Omental fat pad (tissue), 4 donors: ENCODE measurements around a stretch of chr18.

GRCh38 chr18:3277639-3278314 is 15.8 kb downstream of the MYL12B start:
- PRO-cap = no peak
- RAMPAGE, long total RNA, 4 experiments = no peak in any of the 4 experiments

GRCh38 chr18:3296800-3297787 is 35.2 kb downstream of the MYL12B start:
- PRO-cap = no peak
- RAMPAGE, long total RNA, 4 experiments = no peak in any of the 4 experiments

DNA sequence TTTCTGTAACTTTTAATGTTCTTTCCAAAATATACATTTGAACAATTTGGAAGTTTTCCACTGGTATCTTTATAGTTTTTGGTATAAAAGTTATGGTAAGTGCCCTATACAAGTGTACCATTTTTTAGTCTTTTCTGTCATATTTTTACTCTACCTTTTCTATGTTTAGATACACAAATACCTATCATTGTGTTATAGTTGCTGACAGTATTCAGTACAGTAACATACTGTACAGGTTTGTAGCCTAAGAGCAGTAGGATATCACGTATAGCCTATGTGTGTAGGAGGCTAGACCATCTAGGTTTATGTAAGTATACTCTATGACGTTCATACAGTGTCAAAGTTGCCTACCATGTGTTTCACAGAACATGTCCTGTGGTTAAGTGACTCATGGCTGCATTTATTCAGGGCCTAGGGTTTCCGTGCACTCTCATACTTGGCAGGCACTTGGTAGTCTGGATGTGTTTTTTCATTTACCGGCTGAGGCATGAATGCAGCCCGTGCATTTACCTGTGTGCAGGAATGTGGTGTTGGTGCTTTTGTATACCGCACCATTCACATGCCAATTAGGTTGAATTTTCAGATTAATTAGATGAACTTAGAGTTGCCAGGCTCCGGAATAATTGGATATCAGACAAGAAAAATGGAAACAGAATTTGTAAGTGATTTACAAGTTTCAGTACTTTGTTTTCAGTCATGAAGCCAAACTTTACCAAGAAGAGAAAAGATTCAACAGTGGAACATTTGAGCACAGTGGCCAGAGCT is 43.4 kb downstream of the MYL12B start:
- PRO-cap = no peak
- RAMPAGE, long total RNA, 4 experiments = no peak in any of the 4 experiments

GRCh38 chr18:3389047-3389313 is 61.0 kb upstream of the TGIF1 start:
- PRO-cap = no peak
- RAMPAGE, long total RNA, 4 experiments = no peak in any of the 4 experiments

DNA sequence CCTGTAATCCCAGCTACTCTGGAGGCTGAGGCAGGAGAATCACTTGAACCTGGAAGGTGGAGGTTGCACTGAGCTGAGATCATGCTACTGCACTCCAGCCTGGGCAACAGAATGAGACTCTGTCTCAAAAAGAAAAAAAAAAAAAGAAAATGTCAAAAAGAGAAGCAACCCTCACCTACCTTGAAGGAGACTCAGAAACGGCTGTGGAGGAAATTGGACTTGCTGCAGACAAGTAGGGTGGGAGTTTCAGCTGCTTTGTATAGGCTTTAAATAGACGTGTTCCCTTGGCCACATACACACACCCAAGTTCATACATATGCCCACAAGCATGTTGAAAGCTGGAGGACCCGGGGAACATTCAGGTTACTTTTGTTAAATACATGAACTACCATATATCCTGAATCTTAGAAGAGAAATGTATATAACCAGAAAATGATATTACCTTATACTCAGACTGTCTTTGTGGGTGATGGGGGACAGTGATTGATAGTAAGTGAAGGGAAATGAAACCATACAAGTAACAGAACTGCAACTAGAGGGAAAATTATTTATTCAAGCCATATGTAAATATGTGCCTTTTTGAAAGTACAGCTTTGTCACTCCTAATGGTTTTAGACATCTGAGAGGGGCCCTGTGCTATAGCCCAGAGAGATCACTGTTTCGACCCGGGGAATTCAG is 48.3 kb upstream of the TGIF1 start:
- PRO-cap = no peak
- RAMPAGE, long total RNA, 4 experiments = no peak in any of the 4 experiments

- PRO-cap = no peak
- RAMPAGE, long total RNA, 4 experiments = no peak in any of the 4 experiments
These were observed 9.6 kb upstream of the TGIF1 start for GRCh38 chr18:3440432-3440633.

GRCh38 chr18:3451379-3451802 is 1.4 kb downstream of the TGIF1 start:
- PRO-cap = no peak
- RAMPAGE, long total RNA, 4 experiments = start-site peak on the plus strand in 2 of 4 experiments, at chr18:3451593-3451687 at its widest, 8 to 19 reads per replicate; start-site peak on the minus strand in 1 of 4 experiments, at chr18:3451463-3451507 at its widest, 5 reads per replicate

GRCh38 chr18:3455678-3456645 is 6.0 kb downstream of the TGIF1 start:
- PRO-cap = no peak
- RAMPAGE, long total RNA, 4 experiments = start-site peak on the plus strand in 1 of 4 experiments, at chr18:3456358-3456400 at its widest, 5 reads per replicate

GRCh38 chr18:3479867-3480393 is 30.0 kb downstream of the TGIF1 start:
- PRO-cap = no peak
- RAMPAGE, long total RNA, 4 experiments = no peak in any of the 4 experiments

- PRO-cap = no peak
- RAMPAGE, long total RNA, 4 experiments = no peak in any of the 4 experiments
These were observed 45.7 kb downstream of the TGIF1 start for GRCh38 chr18:3495566-3496116.

GRCh38 chr18:3605456-3606700 is 155.9 kb downstream of the TGIF1 start:
- PRO-cap = no peak
- RAMPAGE, long total RNA, 4 experiments = no peak in any of the 4 experiments

- PRO-cap = no peak
- RAMPAGE, long total RNA, 4 experiments = no peak in any of the 4 experiments
These were observed 158.5 kb downstream of the TGIF1 start for GRCh38 chr18:3608420-3608833.

DNA sequence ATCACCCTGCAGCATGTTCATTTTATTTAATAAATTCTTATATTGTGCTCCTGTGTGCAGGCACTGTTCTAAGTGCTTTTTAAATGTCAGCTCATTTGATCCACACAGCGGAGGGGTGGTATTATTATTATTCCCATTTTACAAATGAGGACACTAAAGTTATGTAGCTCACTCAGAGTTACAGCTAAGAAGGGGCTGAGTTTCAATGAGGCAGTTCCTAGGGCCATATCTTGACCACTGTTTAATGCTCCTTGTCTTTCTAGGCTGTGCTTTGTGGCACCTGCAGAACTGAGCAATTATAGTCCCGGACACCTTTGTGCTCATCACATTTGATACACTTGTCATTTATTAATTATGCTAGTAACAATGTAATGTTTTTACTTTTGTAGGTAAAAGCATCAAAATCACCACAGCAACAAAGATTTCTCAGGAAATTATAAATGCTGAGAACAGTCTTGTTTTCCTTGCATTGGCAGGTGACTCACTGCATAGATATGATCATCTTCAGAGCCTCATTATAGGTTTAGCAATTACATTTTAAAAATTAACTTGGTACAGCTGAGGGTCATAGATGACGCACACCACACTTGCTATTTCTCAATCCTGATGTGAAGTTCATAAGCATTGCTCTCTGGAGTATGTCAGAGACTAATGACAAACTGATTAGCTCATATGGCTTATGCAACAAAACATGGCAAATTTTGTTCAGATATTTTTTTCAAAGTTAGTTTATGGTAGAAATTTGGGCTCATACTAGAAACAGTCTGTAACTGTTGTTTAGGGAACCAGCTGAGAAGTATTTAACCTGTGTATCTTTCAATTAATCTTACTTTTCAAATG is 366.8 kb downstream of the TGIF1 start:
- PRO-cap = no peak
- RAMPAGE, long total RNA, 4 experiments = no peak in any of the 4 experiments

DNA sequence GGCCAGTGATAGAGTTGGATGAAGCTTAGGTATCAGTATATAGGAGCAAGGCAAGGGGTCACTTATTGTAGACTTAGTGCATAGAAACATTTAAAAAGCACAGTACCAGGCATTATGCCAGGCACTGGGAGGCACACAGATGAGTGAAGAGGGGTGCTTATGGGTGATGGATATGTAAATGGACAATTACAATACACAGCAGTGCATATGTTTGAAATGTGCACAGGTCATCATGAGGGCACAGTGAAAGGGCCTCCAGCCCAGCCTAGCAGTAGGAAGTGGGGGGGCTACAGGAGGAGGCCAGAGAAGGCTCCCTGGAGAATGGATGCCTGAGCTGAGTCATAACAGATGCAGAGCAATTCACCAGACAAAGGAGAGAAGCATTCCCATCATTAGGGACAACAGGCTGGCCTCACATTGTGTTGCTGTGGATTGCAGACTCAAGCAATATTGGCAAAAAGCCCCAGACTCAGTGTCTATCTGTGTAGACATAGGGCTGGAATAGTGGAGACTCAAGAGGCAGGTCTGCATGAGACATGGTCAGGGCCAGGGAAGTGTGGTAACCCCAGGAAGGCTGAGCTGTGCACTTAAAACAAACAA is 330.0 kb downstream of the DLGAP1 start:
- PRO-cap = no peak
- RAMPAGE, long total RNA, 4 experiments = no peak in any of the 4 experiments

DNA sequence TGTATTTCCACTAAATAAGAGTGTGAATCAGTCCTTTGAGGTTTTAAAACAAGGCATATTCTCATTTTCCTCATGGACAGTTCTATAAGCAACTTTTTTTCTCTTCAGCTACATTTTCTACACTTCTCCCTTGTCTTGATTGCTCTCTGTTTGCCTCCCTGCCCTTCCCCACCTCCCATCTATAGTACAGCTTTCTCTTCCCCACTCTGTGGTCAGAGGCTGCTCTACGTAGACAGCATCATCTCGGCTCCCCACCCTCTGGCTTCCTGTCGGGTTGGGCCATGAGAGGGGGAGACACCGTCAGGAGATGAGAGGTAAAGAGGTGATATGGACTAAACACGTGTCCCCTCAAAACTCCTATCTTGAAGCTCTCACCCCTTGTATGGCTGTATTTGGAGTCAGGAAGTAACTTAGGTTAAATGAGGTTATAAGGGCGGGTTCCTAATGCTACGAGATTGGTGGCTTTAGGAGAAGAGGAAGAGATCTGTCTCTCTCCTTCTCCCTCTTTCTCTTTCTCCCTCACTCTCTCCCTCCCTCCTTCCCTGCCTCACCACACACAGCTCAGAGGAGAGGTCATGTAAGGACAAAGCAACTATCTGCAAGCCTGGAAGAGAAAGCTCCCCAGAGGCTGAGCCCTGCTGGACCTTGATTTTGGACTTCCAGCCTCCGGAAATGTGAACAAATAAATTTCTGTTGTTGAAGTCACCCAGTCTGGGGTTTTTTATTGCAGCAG is 138.2 kb downstream of the AKAIN1 start:
- PRO-cap = no peak
- RAMPAGE, long total RNA, 4 experiments = no peak in any of the 4 experiments

- PRO-cap = bidirectional peak, plus-strand start at chr18:5238081, minus-strand start at chr18:5237784
- RAMPAGE, long total RNA, 4 experiments = start-site peak on the plus strand in 4 of 4 experiments, at chr18:5238069-5238125 at its widest, 121 to 390 reads per replicate; start-site peak on the minus strand in 2 of 4 experiments, at chr18:5237996-5238050 at its widest, 15 to 18 reads per replicate
These were observed 40.7 kb upstream of the AKAIN1 start for GRCh38 chr18:5237653-5238241.

GRCh38 chr18:5420972-5421514 is 122.8 kb downstream of the EPB41L3 start:
- PRO-cap = no peak
- RAMPAGE, long total RNA, 4 experiments = no peak in any of the 4 experiments

- PRO-cap = no peak
- RAMPAGE, long total RNA, 4 experiments = no peak in any of the 4 experiments
These were observed 77.5 kb downstream of the EPB41L3 start for GRCh38 chr18:5466230-5466803.

- PRO-cap = no peak
- RAMPAGE, long total RNA, 4 experiments = no peak in any of the 4 experiments
These were observed 26.0 kb downstream of the EPB41L3 start for GRCh38 chr18:5517291-5518648.

- PRO-cap = no peak
- RAMPAGE, long total RNA, 4 experiments = no peak in any of the 4 experiments
These were observed 12.8 kb upstream of the EPB41L3 start for GRCh38 chr18:5556433-5557136.